Fibroblast of the aortic adventitia (primary cell): ENCODE measurements around a stretch of chr6.

DNA sequence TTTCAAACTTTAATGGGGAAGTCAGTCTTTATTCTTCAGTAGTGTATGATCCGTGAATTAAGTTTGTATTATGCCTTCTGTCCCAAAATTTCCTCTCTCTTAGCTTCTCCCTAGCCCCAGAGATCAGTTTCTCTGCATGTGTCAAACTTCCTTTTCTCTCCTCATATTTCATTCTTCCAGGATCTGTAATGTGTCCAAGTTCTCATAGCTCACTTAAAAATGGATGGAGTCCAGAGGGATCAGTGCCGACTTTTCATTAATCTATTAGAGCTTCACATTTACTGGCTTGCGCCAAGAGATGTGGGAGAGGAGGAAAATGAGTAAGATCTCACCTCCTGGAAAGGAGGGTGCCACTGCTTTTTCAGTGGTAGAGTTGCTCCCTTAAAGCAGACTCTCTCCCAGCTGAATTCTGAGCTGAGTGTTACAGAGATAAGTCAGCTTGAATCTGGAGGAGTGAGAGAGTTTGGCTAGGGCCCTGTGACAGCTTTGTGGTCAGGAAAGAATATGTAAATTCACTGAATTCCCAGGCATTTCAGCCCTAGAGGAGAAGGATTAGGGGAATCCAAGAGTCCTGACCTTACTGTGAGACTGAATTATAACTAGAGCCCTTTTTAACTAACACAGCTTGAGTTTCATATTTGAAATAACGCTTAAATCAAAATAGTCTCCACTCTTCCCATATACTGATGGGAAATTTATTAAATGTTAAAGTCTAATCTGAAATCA lies 175.9 kb downstream of the SOX4 start:
- CAGE, long polyA plus RNA = no peak

DNA sequence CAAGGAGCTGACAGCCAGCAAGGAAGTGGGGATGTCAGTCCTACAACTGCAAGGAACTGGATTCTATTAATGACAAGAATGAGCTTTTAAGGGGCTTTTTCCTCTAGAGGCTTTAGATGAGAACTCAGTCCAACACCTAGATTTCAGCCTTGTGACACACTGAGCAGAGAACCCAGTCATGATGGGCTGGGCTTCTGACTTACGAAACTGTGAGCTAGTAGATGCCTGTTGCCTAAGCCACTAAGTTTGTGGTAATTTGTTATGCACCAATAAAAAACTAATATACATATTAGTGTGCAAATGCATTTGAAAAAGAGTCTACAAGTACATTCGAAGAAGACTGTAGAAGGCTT lies 263.3 kb downstream of the SOX4 start:
- CAGE, long polyA plus RNA = no peak

- CAGE, long polyA plus RNA = no peak
Observed at GRCh38 chr6:21873740-21874104, 280.2 kb downstream of the SOX4 start.

GRCh38 chr6:22146892-22147631 lies 149.8 kb downstream of the PRL start:
- CAGE, long polyA plus RNA = no peak

DNA sequence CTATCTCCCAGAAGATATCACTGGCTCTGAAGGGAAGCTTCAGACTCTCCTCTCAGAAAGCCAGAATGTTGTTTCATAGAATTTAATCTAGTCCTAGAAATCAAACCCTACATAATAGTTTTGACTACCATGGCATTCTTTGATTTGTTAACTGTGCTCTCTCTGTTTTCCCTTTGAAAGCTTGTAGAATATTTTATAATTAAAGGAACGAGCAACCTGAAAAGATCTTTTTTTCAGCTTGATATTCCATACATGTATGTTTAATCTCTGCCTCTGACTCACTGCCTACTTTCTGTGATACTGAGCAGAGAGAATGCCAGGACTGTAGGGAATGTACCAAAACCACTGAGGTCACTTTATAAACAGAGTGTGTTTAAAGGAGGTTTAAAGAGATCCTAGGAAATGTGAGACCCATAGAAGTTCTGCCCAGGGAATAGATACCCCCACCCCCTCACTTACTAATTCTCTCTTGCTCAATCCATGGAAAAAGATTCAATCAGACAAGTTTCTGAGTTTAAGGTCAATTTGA lies 311.6 kb downstream of the HDGFL1 start:
- CAGE, long polyA plus RNA = no peak

DNA sequence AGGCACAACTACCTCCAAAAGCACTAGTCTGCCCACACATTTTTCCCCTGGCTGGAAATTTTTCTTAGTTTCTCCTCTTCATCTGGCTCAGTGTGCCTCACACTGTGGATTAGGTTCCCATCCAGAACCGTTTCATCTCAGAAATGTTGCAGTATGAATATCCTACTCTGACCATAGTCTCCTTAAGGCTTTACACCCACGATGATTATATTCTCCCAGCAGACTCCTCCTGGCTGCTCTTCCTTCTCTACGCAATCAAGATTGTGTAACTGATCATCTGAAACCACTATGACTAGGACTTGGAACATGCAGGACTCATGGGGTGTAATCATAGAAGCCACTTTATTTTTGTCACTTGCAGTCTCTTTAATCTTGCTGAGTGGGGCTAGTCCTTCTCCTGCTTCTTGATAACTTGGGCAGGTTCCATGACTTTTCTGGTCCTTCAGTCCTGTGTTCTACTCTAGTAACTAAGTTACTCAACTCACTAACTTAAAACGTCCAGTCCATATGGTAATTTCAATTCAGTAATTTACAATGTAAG lies 7.7 kb upstream of the MRS2 start:
- CAGE, long polyA plus RNA = no peak

DNA sequence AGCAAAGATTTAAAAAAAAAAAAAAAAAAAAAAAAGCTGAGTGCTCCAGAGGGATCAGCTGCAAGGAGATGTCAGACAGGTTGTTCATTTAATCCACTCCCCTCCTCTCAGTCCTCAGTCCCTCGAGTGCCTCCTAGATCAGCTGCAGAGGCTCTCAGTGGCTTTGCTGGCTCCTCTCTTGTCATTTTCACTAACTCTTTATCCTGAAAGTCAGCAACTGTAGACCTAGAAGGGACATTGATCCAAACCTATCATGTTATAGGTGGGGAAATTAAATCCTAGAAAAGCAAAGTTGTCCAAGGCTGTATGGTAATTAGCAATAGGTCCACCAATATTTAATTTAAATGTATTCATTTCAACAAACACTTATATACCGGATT lies 61.6 kb downstream of the KIAA0319 start:
- CAGE, long polyA plus RNA = no peak

GRCh38 chr6:24646723-24647074 lies 708 bp upstream of the KIAA0319 start:
- CAGE, long polyA plus RNA = no peak

DNA sequence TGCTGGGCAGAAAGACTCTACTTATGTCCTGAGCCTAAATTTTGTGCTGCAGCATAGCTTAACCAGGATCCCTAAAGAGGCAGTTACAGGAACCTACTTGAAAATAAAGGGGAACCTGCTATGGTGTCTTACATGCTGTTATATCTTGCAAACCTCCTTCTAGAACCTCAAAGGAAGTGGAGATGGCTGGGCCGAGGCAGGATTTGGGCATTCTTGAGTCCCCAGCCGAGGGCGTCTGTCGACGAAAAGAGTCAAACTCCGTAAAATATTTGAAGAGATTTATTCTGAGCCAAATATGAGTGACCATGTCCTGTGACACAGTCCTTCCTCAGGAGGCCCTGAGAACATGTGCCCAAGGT lies 17.1 kb upstream of the GMNN start:
- CAGE, long polyA plus RNA = no peak

GRCh38 chr6:24786341-24786734 lies 11.6 kb downstream of the GMNN start:
- CAGE, long polyA plus RNA = no peak

DNA sequence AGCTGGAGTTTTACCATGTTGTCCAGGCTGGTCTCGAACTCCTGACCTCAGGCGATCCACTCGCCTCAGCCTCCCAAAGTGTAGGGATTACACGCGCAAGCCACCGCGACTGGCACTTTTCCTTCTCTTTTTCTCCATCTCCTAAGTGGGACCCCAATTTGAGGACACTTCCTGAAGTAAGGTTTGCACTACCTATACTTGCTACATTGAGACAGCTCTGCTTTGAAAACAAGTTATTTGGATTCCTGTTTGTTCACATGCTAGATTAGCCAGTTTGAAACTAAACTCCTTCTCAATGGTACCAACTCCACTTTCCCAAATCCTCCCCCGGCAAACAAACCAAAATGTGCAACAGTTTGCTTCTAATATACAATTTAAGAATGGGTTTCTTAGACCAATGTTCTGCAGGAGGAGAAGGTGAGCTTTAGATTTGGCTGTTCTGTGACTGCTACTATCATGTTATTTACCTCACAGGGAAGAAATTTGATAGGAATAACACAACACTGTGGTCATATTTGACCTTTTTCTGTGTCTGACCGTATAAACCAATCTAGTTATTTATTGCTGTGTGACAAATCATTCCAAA lies 33.3 kb downstream of the RIPOR2 start:
- CAGE, long polyA plus RNA = no peak

GRCh38 chr6:24908727-24909397 lies 26.9 kb downstream of the RIPOR2 start:
- CAGE, long polyA plus RNA = no peak

GRCh38 chr6:24910120-24910559 lies 25.6 kb downstream of the RIPOR2 start:
- CAGE, long polyA plus RNA = no peak

DNA sequence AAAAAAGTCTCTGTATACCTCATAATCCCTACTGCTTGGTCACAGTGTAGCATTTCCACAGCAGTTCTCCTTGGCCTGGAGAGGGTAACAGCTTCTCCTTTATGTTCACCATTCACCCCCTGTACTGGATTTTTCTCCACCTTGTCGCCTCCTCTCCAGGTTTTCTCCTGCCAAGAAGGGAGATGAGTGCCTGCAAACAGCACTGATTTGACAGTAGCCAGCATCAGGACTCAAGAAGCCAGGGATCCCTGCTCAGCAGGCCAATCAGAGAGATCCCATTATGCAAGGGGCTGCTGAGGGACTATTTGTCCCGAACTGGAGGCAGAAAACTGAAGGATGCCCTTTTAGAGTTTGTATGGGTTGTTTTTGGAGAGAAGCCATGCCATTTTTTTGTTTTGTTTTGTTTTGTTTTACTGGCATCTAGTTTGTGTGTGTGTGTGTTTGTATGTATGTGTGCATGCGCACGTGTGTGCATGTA lies 68.6 kb upstream of the RIPOR2 start:
- CAGE, long polyA plus RNA = no peak

GRCh38 chr6:25166908-25167747 lies 112.0 kb upstream of the CARMIL1 start:
- CAGE, long polyA plus RNA = no peak

DNA sequence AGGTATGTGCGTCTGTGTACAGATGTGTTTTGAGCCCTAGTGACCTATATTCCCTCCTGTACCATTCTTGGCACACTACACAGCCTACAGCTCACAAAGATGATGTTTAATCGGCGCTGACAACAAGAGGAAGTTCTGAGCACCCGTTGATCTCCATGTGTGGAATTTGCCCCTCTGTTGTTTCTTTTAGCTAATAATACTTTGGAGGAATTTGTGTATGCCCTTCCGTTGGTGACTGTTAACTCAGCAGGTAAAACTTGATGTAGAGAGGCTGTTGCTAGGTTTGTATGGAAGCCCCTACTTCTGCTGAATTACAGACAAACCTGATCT lies 1.5 kb downstream of the CARMIL1 start:
- CAGE, long polyA plus RNA = no peak

DNA sequence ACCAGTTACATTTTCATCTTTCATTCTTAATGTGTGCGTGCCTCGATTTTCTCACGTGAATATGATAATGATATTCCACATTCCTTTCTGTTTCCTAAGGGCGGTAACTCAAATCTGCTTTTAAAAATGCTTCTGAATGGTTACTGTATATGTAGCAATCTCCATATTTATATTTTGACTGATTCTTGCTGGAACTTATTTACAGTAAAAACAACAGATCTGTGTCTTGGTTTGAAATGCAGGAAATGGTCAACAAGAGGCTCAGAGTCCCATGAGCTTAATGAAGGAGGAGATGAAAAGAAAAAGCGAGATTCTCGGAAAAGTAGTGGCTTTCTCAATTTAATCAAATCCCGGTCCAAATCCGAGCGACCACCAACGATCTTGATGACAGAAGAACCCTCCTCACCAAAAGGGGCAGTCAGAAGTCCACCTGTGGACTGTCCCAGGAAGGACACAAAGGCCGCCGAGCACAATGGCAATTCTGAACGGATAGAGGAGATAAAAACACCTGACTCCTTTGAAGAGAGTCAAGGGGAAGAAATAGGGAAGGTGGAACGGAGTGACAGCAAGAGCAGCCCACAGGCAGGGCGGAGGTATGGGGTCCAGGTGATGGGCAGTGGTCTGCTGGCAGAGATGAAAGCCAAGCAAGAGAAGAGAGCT lies 51.8 kb upstream of the SCGN start:
- CAGE, long polyA plus RNA = no peak

- CAGE, long polyA plus RNA = no peak
Observed at GRCh38 chr6:25830329-25830843, 1.5 kb downstream of the SLC17A1 start.

DNA sequence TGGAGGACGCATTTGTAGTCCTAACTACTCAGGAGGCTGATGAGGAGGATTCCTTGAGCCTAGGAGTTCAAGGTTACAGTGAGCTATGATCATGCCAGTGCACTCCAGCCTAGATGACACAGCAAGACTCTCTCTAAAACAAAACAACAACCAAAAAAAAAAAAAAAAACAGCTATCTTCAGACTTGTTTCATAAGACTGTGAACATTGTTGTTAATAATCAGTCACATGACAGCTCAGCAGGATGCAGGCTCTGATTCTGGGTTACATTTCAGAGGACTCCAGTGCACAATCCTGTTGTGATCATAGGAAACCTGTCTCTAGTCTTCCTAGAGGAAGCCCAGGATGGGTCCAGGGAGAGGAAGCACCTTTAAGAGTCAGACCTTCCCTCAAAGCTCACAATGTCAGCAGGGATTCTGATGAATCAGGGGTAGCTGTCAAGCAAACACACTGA lies 2.2 kb upstream of the SLC17A3 start:
- CAGE, long polyA plus RNA = no peak

GRCh38 chr6:25931070-25931681 lies 685 bp upstream of the SLC17A2 start:
- CAGE, long polyA plus RNA = no peak